Mammary microvascular endothelial cell (primary cell): ENCODE measurements around the genes ACADSB and HMX3.

DNA sequence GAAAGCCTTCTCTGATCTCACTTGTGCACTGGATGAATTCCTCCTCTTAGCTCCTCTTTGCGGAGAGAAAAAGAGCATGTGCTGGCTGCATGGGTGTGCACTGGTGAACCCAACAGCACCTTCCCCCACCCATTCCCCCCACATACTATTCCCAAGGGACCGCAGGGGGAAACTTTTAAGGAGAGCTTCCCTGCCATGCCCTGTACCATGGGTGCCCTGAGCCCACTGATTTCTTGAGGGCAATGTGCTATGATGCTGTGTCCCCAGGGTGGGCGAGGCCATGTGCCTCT, 50.4 kb upstream of the PLEKHA1 start:
- RAMPAGE, long total RNA = no peak

GRCh38 chr10:122350813-122351236, 23.7 kb upstream of the PLEKHA1 start:
- RAMPAGE, long total RNA = no peak

DNA sequence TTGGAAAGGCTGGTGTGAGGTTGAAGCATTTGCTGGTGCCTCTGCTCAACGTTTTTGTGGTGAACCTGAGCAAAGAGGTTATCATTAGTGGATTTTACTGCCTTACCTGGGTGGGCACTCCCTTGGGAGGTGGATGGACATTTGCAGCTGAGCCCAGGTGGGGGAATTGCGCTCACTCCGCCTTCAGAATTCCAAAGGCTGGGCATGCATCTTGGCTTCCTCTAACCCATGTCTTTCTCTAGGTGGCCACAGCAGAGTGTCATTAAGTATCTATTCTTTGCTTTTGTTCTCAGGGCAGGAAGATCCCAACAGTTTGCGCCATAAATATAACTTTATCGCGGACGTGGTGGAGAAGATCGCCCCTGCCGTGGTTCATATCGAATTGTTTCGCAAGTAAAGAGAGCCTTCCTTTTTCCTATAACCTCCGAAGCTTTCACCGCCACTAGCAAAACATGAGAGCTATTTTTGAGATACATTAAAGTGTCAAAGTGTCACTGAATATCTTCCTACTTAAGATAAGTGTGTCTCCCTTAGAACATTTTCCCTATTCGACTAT, 27.3 kb downstream of the HTRA1 start:
- RAMPAGE, long total RNA = no peak

DNA sequence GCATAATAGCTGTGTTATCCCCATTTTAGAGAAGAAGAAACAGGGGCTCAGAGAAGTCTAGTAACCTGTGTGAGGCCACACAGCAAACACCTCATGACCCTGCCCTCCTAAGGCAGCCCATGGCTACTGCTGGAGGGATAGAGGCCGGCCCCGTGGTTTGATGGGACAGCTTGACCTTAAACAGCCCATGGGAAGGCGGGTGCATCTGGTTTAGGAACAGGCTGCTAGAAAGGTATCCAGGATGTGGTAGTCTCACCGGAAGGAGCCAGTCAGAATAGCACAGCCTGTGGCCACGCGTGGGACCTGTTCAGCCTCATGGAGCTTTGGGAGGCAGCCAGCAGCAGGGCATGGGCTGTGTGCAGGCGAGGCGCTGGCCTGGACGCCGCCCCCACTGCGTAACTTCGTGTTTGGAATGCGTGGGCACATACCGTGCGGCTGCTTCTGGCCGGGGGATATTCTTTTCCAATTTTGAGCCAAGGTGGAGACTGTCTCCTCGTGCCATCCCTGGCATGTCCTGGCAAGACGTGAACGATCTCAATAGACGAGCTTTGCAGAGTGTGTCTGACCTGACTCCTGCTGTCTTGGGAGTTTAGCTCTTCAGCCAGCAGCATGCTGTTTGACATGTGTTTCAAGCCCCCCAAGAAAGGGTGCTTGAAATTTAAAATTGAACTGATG, 29.9 kb downstream of the HTRA1 start:
- RAMPAGE, long total RNA = no peak

- RAMPAGE, long total RNA = no peak
Observed at GRCh38 chr10:122494747-122495955, 33.8 kb downstream of the HTRA1 start.

DNA sequence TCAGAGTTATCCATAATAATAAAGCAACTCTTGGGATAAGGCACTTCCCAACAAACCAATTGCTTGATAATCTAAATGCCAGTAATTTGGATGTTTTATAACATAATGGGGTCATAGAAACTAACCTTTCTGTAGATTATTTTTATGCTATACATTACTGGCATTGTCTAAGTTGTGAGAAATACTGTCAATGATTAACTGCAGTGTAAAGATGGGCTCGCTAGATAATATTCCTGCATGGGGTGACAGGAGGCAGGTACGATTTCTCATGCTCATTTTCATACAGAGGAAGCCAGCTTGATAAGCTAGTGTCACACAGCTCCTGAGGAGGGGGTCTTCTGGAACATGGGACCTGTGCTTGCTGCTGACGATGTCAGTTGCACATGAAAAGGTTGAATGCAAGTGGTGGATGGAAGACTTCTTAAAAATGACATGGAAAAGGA, 27.7 kb upstream of the DMBT1 start:
- RAMPAGE, long total RNA = no peak

DNA sequence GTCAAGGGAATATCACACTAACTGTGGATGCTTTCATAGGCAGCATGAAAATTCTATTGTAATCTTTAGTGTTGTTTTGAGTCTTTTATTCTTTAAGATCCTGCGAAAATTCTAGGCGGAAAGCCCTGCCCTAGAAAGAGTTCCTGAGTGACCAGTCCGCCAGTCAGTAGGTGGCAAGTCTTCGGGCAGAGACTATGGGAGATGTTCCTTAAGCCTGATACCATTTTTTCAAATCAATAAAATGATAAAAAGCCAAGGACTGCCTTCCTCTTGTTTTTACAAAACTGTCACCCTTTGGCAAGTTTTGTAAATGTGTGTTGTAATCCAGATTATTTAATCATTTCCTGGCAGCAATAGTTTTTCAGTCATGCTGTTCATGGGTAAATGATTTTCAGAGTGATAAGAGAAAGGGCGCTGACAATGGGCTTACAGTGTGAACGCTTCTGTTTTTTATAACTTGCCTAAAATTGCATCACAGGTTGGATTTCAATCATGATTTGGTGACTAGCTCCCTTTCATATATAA, 19.1 kb upstream of the DMBT1 start:
- RAMPAGE, long total RNA = no peak

- RAMPAGE, long total RNA = no peak
Observed at GRCh38 chr10:122981171-122981647, 1.0 kb downstream of the PSTK start.

GRCh38 chr10:122986179-122986974, 6.2 kb downstream of the PSTK start:
- RAMPAGE, long total RNA = no peak

- RAMPAGE, long total RNA = start-site peak on the plus strand at chr10:123008986-123009011, 240 and 98 reads in 2 replicates
Observed at GRCh38 chr10:123008936-123009112, at the start of gene ACADSB. TSS of gene ACADSB (plus strand) at chr10:123009006.

- RAMPAGE, long total RNA = no peak
Observed at GRCh38 chr10:123135040-123136366, at the start of gene HMX3. TSS of gene HMX3 (plus strand) at chr10:123135970.

- RAMPAGE, long total RNA = no peak
Observed at GRCh38 chr10:123198535-123198910, 44.3 kb downstream of the BUB3 start.

- RAMPAGE, long total RNA = no peak
Observed at GRCh38 chr10:124075246-124075982, 18.0 kb downstream of the CHST15 start.

DNA sequence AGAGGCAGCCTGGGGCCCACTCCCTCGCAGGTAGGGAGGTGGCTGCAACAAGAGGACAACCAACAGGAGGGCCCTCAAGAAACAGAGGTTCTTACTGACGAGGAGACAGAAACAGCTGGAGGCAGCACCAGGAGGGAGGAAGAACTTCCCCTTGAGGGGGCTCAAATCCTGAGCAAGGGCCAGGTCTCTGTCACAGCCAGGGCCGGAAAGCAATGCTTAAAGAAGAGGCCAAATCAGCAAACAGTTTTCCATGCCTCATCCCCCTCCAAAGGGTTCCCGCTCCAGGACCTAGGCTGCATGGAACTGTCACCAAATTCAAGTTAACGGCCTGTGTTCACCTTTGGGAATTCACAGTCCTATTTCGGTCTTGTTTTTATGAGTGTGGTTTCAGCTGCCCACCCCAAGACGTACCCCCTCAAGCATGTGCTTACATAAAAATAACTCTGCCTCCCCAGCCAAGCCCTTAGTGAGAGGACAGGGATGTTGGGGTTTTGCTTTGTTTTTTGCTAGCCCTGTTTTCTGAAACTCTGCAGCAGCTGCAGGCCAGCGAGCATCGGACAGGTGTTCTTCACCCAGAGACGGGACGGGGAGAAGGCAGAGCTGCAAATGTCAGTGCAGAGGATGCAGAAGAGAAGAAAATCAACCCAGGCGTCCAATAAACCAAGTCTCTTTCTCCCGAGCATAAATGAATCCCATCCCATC, 13.7 kb downstream of the CHST15 start:
- RAMPAGE, long total RNA = no peak

DNA sequence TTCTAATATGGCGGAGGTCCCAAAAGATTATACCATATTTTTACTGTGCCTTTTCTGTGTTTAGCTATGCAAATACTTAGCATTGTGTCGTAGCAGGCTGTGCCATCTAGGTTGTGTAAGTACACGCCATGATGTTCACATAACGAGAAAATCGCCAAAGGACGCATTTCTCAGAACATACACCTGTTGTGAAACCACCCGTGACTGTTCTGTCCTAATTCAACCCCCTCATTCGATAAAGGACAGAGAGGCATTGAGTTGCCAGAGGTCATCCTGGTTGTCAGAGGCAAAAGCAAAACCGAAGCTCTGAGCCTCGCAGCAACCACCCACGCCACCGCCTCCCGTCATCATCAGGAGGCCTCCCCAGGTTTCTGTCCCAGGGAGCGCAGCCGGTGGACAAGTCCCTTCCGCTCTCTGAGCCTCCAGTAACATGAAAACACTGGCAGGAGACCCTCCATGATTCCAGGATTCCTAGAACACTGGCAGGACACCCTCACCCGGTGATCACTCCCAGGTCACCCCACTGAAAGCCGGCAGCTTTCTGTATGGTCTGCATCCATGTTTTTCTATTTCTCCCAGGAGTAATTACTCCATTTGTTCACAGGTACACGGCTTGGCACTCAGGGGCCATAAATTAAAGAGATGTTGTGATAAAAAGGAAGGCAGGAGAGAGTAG, 28.7 kb downstream of the OAT start:
- RAMPAGE, long total RNA = no peak

DNA sequence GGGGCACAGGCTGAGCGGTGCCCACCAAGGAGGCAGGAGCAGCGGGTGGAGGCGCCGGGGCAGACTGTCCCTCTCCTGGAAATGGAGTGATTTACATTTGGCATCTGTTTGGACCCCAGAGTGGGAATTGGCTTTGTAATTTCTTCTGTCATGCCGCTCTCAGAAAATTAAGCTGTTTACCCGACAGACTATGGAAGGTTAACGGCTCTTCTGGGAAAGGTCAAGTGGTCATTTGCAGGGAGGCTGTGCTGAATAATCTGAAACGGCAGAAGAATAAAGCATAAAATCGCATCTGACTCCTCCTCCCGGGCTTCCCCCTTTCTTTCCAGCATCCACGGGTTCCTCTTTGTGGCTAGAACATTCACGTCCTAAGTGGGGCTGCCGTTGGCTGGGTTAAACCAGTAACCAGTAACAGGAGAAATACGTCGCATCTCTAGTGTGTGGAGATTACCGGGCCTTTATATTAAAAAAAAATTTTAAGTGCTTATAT, 31.8 kb downstream of the LHPP start:
- RAMPAGE, long total RNA = no peak

DNA sequence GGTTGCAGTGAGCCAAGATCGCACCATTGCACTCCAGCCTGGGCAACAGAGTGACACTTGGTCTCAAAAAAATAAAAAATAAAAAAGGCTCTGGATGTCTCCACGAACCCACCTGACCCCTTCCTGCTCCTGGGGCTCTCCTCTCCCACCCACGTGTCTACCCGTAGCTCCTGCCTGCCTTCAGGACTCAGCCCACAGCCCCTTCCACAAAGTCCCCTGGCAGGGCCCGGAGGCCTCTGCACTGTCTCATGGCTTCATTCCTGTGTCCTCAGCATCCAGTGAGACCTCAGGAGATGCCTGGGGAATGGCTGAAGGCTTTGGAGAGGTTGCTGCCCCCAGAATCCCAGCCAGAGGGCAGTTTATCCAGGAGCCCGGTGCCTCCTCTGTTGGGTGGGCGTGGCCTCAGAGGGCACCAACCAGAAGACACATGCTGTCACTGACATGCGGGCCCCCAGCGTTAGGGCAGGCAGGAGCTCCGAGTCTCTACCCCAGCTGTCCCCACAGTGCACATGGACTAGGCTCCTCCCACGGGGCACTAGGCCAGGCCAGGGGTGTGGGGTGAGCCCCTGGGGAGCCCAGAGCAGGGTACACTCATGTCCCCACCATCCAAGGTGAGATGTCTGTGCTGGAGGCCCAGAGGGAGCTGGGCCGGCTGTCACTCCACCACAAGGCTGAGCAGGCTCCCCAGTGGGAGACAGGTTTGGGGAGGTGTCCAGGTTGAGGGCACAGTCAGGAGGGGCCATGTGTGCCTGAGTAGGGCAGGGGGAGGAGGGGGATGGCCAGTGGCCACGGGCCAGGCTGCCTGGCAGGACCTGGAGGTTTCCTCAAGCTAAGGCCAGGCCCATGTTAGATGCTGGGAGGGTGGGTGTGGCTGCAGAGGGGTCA, 131.6 kb downstream of the FAM53B start:
- RAMPAGE, long total RNA = no peak

DNA sequence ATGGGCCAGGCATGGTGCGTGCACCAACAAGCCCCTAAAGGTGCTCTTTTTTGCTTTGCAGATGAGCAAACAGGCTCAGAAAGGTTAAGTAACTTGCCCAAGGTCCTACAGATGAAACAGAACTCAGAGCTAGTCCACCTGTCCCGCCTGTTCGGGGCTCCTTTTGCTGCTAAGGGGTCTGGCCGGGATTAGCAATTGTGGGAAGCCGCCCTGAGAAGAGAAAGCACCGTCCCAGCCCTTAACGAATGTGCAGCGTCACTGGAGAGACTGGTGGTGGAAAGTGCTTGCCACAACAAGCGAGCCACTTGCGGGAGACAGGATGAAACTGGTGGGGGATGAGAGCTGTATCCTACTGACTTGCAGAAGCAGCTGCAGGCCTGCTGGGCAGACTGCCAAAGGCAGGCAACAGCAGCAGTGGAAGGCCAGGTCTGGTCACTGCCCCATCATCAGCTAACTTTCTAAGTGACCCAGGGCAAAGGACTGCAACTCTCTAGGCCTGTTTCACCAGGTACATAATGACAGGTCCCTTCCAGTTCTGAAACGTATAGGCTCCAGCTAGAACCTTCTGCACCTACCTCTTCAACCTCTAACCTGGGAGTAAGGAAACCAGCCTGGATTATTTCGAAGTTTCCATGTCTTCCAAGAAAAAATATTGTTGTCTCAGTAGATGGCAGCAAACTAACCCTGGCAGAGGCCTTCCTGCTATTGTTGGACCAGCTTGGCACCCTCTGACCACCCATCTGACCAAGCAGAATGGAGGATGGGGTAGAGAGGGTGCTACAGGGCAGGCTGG, 95.4 kb downstream of the FAM53B start:
- RAMPAGE, long total RNA = no peak

GRCh38 chr10:124680410-124681146, 63.6 kb downstream of the FAM53B start:
- RAMPAGE, long total RNA = no peak

GRCh38 chr10:124703540-124704520, 40.3 kb downstream of the FAM53B start:
- RAMPAGE, long total RNA = no peak